HT-29 (cell line): Measurements from ENCODE around the genes OLFML1, NLRP10, RIC3, DENND2B and SCUBE2.

- RAMPAGE, long total RNA = no peak
Observed at GRCh38 chr11:6627602-6628284, 8.5 kb upstream of the TPP1 start.

DNA sequence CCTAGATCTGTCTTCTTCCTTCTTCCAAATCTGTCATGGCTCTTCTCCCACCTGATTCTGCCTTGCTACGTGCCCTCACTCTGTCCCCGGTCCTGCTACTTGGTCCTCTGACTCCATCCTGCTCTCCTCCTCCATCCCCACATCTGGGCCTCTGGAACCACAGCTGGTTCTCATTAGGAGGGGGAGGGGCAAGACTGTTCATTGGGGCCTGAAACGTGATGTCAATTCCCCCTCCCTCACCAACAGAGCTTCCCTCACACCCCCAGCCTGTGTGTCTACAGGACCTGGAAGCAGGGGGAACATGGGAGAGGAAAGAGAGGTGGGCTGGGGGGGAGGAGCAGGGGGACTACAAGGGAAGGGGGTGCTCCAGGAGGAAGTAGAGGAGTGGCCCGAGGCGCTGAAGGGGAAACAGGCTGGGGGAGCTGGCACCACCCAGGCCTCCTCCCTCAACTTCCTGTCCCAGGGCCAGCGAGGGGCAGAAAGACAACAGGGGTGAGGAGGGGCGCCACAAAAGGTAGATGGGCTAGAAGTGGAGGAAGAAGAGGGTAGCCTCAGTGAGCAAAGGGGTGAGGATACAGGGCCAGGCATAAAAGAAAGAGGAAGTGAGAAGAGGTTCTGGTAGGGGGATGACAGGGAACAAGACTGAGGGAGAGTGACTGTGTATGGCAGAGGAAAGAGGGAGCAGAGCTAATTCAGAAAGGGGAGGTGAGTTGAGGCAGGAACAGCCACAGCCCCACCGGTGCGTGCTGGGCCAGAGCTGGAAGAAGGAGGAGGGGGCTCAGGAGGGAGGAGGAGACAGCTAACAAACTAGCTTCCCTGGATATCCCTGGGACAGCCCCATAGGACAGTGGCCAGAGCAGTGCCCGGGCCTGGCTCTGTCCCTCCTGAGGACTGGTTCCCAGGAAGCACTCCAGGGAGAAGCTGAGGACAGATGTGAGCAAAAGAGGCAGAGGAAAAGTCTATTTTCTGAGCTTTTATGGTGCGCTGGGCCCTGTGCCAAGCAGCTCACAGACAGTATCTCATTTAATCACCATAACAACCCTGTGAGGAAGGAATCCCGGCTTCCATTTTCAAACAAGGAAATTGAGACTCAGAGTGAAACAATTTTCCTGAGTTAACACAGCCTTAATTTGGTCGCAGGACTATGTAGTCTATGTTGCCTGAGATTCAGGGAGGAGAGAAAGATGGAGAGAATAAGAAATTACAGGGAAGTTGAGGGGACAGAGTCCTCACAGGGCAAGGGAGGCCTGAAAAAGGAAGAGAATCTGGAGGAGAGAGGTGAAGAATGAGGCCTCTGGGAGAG is 8.6 kb downstream of the DCHS1 start:
- RAMPAGE, long total RNA = no peak

DNA sequence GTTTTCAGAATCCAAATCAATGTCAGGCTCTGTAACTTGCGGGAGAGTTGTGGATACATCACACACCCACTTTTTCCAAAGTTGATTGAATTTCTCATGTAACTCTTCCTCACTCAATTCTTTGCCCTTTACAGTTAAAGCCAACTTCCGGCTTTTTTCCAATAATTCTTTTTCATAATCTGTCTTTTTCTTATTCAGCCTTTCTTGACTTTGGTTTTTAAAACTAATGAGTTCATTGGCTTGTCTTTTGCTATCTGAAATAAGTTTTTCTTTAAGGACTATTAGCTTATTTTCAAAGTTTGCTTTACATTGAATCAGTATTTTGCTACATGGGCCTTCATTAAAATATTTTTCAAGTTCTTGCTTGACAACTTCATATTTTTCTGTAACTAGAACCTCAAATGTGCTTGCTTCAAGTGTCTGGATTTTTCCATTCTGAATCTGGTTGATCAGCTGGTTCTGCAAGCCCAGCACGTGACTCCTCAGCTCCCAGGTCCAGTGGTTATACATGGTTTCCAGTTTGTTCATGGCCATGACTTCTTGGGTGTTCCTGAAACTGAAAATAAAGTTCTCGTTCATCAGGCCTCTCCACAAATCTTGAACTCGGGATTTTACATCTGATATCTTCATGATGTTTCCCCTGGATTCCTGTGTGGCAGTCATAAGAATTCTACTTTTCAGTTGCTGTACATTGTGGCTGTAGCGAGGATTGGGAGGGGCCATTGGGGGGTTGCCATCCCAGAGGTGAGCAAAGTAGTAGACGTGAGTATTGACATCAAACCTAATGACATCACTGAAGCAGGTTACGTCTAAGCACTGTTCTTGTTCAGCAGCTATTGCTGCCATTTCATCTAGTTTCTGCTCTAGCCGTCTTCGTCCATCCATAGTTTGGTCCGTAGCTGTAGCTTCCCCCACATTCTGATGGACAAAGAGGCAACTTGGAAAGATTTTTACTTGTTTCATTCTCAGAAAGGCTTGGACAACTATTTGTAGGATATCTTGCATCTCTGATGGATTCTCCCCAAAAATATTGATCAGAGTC is 33.3 kb upstream of the MRPL17 start:
- RAMPAGE, long total RNA = no peak

- RAMPAGE, long total RNA = no peak
Observed at GRCh38 chr11:7252313-7253355, 930 bp downstream of the SYT9 start.

- RAMPAGE, long total RNA = no peak
Observed at GRCh38 chr11:7485051-7485975, at the start of gene OLFML1. Gene OLFML1, plus strand, starts transcription at chr11:7485506.

GRCh38 chr11:7537976-7538568 is 24.3 kb downstream of the PPFIBP2 start:
- RAMPAGE, long total RNA = no peak

GRCh38 chr11:7579264-7579952 is 65.6 kb downstream of the PPFIBP2 start:
- RAMPAGE, long total RNA = no peak

GRCh38 chr11:7600222-7600985 is 72.9 kb downstream of the CYB5R2 start:
- RAMPAGE, long total RNA = no peak

- RAMPAGE, long total RNA = no peak
Observed at GRCh38 chr11:7603814-7604676, 69.3 kb downstream of the CYB5R2 start.

DNA sequence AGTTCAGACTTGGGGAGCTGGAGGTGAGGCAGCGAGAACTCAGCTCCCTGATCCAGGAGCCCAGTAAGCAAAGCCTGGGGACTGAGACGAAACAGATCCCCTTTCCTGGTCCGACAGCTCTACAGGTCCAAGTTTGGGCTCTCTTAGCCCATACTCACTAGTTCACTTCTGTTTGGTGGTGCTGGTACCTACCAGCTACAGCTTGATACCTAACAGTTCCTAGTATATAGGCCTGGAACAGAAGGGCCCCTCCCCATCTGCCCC is at the start of gene NLRP10:
Gene NLRP10 (minus strand): TSS at position 199 of the 264 bp plus-strand sequence.
- RAMPAGE, long total RNA = no peak

GRCh38 chr11:8066076-8066423 is 15.0 kb upstream of the TUB start:
- RAMPAGE, long total RNA = no peak

DNA sequence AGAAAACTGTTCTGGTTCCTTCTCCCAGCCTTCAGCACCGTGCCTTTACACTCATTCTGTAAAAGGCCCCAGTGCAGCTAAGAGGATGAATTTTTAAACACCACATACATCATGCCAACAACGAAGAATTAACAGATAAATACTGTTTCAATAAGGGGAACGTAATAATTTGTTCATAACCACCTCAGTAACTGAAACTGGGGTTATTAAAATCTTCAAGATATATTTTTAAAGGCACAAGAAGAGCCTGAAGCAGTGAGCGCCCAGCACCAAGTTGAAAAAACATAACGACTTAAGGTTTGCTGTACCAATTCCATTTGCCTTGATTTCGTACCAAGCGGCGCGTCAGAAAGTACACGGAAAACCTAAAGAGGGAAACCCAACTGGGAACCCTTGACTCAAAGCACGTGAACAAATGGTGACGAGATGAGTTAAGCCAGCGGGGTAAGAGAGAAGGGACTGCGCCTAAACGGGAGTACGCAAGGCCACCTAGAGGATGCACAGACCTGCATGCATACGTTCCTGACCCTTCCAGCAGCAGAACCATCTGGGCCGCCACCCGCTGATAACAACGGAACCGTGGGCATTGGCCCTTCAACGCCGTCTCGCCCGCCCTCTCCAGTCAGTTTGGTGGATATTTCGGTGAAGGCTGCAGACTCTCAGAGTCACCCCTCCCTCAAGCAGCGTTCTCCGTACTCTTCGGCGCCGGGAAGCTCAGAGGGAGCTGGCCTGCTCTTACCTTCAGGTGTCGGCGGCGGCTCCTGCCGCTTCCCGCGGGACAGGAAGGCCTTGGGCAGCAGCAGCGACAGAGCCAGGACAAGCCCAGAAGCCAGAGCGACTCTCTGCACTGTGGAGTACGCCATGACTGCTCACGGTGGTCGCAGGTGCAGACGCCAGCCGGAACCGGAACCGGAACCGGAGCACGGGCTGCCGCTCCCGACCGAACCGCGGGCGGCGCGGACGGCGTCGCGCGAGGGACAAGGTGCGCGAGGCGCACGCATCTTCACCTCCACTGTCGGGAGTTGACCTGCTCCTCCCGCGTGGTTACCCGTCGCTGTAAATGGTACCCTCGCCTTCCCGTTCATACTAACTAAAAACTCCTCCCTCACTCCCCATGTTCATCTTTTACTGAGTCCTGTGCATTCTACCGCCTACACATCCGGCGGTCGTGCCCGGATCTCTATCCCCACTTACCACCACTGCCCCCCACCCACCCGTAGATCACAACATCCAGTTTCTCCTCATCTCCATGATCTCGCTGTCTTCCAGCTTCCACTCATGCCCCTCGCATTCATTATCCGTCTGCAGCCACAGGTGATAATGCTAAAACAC is at the start of gene RIC3:
Gene RIC3 (minus strand): TSS at position 899 of the 1,332 bp plus-strand sequence.
- RAMPAGE, long total RNA = no peak

GRCh38 chr11:8262442-8263146 is 1.1 kb downstream of the LMO1 start:
- RAMPAGE, long total RNA = no peak

DNA sequence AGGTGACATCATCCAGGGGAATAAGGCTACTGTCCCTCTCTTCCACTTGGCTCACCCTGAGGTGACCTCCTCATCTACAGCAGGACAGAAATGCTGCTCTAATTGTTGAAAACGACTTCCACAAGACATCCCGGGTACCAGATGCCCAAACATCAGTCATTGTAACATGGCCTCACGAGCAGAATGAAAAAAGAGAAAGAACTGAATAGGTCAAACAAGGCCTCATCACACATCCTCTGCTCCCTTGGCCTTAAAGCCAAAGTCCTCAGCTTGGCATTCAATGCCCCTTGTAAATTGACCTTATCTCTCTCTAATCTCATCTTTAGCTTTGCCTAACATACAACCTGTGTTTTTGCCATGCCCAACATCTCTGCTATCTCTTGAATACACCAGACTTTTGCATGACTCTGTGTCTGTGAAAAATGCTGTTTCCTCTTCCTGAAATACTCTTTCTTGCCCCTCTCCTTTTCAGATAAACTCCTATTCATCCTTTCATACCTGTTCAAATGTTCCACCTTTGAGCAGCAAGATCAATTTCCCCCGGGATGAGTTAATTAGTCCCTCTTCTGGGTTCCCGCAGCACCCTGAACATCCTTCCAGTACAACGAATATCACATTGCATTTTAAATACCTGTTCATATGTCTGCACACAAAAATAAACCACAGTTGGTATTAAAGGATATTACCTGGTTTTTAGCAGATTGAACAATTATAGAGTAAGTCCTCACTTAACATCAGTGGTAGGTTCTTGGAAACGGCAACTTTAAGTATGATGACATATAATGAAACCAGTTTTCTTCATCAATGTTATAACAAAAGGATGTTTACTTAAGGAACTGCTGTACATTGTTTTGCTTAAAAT is 28.3 kb downstream of the TRIM66 start:
- RAMPAGE, long total RNA = no peak

GRCh38 chr11:8689800-8691069 is 7.6 kb downstream of the RPL27A start:
- RAMPAGE, long total RNA = no peak

DNA sequence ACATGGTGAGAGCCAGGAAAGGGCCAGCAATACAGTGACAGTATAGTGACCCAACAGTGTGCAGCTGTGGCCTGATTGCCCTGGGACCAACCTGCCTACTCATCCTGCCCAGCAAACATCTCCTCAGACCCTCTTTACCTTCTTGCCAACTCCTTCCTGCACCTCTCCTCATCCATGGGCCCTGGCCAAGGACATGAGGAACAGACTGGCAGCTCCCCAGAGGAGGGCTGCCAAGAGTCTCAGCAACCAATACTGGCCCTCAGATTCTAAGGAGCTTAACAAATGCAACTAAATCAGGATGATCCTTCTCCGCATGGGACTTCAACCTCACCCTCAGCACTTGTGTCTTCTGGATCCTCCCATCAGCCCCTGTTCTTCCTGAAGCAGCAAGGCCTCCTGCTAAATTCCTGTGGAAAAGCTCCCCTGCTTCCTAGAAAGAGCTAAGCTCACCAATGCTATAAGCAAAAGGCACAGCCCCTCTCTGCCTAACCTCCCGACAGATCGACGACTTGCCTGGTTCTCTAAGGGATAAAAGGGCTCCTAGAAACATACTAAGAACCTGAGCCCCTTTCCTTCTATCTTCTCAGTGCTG is 50.7 kb downstream of the DENND2B start:
- RAMPAGE, long total RNA = no peak

DNA sequence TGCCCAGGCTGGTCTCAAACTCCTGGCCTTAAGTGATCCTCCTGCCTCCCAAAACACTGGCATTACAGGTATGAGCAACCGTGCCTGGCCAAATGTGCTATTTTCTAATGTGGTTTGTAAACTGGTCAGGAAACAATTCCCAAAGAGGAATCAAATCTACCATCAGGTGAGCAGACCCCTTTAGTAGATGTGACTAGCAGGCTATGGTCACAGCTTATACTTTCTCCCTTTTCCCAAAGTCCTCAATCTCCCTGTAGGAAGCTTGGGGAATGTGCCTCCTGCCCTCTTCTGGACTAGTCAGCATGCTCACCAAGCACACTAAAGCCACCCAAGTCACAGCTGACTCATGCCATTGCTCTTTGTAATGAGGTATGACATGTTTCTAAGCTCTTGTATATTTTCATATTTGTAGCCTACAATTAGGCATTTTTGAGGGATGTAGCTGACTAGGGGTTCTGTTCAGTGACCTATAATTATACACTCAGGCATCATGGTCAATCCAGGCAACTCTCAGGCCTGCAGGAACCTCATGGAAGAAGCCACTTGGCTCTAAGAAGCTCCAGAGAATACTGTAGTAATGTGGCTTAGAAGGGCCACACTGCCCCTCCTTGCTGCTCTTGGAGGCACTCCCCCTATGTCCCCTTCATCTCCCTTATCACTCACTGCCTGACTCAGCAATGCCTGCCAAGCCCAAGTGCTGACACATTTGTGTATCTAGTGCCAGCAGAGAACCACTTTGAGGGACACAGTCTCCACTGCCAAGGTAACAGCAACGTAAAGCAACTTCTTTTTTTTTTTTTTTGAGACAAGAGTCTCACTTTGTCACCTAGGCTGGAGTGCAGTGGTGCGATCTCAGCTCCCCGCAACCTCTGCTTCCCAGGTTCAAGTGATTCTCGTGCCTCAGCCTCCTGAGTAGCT is 41.8 kb downstream of the DENND2B start:
- RAMPAGE, long total RNA = no peak

DNA sequence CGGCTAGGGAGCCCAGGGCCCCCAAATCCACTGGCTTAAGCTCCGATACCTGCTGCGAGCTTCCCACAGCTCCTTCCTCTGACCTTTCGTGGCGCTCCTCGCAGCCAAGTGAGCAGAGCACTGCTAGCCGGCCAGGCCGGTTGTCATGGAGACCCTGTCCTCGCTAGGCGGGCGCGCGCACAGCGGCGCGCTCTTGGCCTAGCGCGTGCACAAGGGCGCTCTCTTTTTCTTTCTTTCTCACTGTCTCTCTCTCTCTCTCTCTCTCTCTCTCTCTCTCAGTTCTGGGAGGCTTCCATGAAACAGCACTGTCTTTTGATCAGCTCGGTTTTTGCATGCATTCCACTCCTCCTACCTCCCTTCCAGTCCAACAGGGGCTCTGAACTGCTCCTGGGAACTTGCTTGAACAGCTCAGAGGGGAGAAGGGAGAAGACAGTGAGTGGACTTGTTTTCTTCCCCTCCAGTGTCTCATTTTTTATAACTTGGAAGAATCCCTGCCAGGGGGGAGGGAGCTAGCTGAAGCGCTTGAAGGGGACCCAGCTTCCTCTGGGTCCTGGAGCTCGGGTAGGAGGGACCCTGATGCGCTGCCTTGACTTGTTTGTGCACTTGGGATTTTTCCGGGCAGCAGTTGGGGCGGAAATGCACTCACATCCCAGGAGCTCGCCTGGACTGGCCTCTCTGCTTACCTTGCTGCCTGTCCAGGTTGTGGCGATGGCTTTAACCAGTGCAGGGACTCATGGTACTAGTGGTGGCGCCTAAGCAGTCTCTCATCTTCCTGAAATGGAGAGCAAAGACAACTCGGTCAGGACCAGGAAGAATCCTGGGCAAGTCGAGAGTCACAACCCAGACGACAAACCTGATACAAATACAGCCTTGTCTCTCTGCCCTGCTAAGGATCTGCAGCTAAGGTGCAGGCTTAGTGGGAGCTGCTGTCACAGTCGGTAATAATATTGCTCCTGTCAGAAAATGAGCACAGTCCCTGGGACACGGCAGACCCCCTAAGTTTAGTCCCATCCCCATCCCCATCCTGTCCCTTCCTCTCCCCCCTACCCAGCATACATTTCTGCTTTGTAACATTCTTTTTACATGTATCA is at the start of gene DENND2B:
Gene DENND2B (minus strand): TSS at position 111 of the 1,091 bp plus-strand sequence.
- RAMPAGE, long total RNA = no peak

GRCh38 chr11:8834332-8834716 is 23.9 kb upstream of the DENND2B start:
- RAMPAGE, long total RNA = no peak

- RAMPAGE, long total RNA = no peak
Observed at GRCh38 chr11:9090609-9092069, at the start of gene SCUBE2. Gene SCUBE2, minus strand, starts transcription at chr11:9091599.